Thoracic aorta (tissue), 1 donor: ENCODE measurements around the gene H4C7.

- RAMPAGE, long total RNA, result no peak
Measured at GRCh38 chr6:26246769-26247297, at the start of gene H4C7. TSS of gene H4C7 (minus strand) at chr6:26246996.

GRCh38 chr6:26250831-26251136 lies 349 bp upstream of the H3C7 start:
- RAMPAGE, long total RNA, result no peak

GRCh38 chr6:26330075-26330670 lies 34.8 kb upstream of the BTN3A2 start:
- RAMPAGE, long total RNA, result no peak

- RAMPAGE, long total RNA, result no peak
Measured at GRCh38 chr6:26413934-26414465, 11.9 kb downstream of the BTN3A1 start.

- RAMPAGE, long total RNA, result no peak
Measured at GRCh38 chr6:26422026-26422414, 18.3 kb upstream of the BTN3A3 start.

GRCh38 chr6:26448027-26448475 lies 7.7 kb downstream of the BTN3A3 start:
- RAMPAGE, long total RNA, result start-site peak on the plus strand at chr6:26448269-26448448, 5 reads

DNA sequence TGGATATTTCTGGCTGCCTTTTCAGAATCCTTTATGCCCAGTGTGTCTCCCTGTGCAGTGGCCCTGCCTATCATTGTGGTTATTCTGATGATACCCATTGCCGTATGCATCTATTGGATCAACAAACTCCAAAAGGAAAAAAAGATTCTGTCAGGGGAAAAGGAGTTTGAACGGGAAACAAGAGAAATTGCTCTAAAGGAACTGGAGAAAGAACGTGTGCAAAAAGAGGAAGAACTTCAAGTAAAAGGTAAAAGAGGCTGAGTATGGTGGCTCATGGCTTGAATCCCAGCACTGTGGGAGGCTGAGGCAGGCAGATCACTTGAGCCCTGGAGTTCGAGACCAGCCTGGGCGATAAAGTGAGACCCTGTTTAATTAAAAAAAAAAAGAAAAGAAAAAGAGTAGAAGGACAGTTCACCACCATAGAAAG lies 7.4 kb downstream of the BTN2A1 start:
- RAMPAGE, long total RNA, result no peak

GRCh38 chr6:26554616-26555117 lies 16.5 kb downstream of the HMGN4 start:
- RAMPAGE, long total RNA, result no peak

- RAMPAGE, long total RNA, result no peak
Measured at GRCh38 chr6:26555181-26555593, 17.0 kb downstream of the HMGN4 start.

- RAMPAGE, long total RNA, result no peak
Measured at GRCh38 chr6:26594340-26594675, 2.4 kb upstream of the ABT1 start.

DNA sequence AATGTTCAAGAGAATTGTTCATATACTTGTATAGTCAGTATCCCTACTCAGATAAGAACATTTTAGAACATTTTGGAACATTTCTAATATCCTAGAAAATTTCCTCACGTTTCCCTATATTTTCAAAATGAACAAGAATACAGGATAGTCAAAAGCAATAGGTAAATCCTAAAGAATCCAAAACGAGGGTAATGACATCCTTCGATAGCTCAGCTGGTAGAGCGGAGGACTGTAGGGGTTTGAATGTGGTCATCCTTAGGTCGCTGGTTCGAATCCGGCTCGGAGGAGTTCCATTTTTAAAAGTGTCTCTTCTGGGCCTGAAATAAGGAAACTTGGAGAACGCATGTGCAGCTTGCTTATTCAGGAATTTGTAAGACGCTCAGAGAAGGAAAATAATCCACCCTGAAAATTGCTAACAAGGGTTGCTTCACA lies 2.1 kb upstream of the ABT1 start:
- RAMPAGE, long total RNA, result no peak

DNA sequence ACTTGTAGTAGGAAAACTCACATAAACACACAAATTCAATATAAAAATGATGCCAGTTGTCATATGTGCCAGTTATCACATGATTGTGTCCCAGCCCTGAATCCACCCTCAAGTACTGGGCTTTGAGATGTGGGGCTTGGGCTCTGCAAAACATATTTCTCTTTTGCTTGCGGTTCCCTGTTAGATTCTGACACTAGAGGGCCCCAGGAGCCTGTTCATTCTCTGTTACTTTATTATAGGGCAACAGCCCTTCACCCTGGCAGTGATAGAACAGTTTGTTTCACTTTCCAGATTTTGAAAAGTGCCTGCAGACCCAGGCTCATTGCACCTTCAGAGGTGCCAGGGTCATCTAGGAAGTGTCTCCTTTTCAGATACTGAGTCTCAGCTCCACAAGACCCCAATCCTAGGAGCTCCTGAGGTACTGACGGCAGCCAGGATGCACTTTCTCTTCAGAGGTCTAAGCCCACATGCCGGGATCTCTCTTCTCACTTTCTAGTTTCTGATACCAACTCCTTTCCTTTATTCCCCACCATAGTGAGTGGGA lies 10.7 kb downstream of the ABT1 start:
- RAMPAGE, long total RNA, result no peak

DNA sequence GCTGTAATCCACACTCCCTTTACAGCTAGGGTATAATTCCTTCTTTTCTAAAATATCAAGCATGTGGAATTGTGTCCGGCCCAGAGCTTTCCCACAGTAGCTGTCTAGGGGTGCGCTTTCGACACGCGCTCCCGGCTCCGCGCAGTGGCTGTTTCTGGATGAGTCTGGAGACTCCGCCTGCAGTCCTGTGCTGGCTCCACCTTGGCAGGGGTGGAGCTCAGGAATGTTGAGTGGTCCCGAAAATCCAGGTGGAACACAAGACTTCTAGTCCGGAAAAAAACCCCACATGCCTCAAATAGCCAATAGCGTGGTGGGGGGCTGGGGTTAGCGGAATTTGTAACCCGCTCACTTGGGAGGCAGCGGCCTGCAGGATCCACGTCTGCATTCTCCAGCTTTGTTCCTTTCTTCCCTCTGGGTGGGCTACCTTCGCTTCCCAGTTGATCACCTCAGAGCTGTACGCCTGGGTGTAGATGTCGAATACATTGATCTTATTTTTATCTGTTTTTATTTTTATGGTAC lies 83.9 kb upstream of the ZNF322 start:
- RAMPAGE, long total RNA, result no peak

DNA sequence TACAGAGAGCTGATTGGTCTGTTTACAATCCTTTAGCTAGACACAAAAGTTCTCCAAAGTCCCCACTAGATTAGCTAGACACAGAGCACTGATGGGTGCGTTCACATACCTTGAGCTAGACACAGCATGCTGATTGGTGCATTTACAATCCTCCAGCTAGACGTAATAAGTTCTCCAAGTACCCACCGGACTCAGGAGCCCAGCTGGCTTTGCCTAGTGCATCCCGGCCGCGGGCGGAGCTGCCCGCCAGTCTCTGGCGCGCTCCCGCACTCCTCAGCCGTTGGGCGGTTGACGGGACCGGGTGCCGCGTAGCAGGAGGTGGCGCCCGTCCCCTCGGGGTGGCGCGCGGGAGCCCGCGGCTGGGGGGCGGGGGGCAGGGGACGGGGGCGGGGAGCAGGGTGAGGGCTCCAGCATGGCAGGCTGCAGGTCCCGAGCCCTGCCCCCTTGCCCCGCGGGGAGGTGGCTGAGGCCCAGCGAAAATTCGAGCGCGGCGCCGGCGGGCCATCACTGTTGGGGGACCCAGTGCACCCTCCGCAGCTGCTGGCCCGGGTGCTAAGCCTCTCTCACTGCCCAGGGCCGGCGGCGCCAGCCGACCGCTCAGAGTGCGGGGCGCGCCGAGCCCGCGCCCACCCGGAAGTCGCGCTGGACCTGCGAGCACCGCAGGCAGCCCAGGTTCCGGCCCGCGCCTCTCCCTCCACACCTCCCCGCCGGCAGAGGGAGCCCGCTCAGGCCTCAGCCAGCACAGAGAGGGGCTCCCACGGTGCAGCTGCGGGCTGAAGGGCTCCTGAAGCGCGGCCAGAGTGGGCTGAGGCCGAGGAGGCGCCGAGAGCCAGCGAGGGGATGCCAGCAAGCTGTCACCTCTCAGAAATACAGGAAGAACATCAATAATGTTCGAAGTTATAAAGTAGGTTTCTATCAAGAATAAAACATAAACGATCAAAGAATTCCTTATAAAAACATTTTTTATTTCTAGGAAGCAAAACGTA lies 176.0 kb downstream of the H2BC11 start:
- RAMPAGE, long total RNA, result no peak

DNA sequence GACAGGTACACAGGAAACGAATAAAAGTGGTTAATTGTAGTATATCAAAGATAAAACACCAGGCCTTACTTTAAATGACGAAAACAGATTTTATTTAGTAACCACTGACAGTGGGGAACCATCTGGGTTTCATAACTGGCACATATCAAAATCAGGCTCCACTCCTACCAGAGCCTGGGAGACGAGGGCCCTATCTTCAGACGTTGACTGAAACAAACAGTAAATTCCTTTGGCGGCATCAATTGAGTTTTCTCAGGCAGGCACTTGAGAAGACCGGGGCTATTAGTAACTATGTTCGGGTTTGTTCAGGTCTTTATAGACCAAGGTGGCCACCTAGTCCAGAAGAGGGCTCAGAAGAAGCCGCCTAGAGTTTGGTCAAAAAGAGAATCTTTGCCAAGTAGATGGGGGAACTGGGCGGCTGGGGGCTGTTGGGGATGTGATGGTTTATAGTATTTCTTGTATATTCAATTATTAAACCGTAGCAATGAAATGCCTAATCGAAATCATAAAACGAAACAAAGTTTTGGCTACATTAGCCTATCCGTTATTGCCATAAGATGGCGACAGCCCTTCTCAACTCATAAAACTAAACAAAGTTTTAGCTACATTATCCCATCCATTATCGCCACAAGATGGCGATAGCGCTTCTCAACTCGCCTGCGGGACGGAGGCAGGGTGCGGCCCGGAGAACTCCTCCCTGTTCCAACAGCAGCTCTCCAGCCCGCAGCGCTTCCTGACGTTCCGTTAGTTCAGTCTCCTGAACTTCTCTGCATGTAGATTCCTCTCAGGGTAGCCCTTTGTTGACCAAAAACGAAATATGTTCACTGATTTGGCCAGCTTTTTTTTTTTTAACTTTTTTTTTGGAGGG lies 5.8 kb downstream of the H2BC11 start:
- RAMPAGE, long total RNA, result no peak

DNA sequence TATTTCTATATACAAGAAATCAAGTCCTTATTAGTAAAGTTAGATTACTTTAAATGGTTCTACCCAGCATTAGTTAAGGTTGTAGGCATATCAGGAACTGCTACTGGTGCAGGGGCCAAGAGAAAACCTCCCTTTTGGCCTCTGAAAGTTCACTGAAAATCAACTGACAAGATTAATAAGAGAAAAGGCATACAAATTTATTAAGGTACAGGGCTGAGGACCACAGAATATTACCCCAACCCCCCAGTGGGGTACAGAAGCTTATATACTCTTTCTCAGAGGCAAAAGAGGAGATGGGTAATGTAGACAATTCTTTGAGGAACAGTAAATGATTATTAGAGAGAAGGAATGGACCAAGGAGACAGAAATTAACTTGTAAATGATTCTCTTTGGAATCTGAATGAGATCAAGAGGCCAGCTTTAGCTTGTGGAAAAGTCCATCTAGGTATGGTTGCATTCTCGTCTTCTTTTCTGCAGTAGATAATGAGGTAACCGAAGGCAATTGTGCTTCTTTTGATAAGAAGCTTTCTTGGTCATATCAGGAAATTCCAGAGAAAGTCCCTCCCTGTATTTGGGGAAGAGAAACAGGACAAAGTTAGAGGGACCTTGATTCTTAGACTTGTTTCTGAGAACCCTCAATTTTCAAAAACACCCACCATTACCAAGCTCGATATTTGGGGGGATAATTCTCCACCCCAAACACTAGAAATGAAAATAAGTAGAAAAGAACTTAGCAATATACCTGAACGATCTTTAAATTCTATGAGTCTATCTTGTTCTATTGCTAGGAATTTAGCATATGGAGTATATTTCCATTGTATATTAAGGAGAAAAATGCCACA lies 744 bp upstream of the H4C9 start:
- RAMPAGE, long total RNA, result no peak

DNA sequence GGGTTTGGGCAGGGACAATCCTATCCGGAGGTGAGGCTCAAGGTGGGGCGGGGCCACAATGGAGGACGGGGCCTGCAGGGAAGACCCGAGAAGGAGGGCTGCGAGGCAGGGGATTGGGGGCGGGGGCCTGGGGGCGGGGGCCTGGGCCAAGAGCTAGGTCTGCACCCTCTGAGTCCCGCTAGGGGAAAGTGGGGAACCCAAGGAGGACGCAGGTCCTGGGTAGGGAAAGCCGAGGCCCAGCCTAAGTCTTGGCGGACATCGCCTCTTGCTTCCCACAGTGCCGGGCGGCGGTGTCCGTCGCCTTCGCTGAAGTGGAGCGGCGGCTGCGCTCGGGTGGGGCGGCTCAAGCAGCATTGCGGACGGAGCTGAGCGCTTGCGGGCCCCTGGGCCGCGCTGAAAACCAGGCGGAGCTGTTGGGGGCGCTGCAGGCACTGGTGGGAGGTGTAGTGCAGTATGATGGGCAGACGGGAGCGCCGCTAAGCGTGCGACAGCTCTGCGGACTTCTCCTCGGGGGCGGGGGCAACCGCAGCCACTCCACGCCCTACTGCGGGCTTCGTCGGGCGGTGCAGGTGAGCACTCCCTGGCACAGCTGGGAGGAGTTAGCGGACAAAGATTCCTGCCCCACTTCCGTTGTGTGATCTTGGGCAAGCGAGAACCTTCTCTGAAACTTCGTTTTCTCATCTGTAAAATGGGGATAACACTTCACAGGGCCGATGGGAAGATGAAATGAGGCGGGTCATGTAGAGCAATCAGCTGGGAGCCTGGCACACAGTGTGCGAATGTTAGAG lies 4.2 kb downstream of the PRSS16 start:
- RAMPAGE, long total RNA, result no peak

DNA sequence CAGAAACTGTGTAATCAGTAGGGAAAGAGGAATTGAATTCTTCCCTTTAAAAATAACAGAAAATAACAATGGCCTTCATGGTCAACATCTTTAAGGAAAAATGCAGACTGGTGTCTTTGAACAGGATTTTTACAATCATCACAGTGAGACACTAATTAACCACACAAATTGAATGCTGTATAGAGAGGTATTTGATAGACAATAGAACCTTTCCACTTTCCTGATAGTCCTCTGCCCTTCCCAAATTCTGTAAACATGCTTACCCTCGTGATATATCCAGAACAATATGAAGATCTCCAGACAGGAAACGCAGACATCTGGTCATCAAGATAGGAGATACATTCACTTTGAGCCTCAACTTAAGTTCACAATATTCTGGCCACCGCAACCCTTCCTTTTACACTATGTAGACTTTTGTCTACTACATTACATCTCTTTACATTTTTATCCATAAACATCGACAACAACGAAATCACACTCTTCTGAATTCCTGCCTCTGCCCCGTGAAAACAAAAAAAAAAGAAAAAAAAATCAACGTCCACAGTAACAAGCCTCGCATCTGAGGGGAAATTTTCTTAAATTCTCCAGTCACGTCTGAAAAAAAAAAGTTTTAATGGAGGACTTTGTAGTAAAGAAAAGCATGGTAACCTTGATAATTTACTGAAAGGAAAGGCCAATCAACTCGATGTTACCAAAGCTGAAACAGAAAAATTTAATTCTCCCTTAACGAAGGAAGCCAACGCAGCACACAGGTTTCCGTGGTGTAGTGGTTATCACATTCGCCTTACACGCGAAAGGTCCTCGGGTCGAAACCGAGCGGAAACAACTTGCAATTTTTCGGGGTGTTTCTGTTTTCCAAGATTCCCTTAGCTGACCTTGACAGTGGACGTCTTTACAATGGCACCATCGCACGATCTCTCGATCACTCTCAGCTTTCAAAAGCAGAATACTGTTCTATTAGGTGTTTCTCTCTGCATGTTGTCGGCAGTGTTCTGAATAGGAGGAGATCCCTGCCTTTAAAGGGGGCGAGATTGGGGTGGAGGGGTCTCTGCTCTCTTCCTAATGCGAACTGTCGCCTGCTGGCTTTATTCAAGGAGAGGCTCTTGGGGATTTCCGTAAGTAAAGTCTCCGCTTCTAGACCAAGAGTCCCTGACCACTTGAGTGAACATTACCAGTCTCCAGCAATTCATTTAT lies 21.8 kb downstream of the POM121L2 start:
- RAMPAGE, long total RNA, result no peak

GRCh38 chr6:27293758-27294231 lies 18.3 kb downstream of the POM121L2 start:
- RAMPAGE, long total RNA, result no peak

- RAMPAGE, long total RNA, result no peak
Measured at GRCh38 chr6:27332603-27333178, 20.6 kb upstream of the POM121L2 start.